Thoracic aorta endothelial cell (primary cell): ENCODE data around the gene GAPT.

DNA sequence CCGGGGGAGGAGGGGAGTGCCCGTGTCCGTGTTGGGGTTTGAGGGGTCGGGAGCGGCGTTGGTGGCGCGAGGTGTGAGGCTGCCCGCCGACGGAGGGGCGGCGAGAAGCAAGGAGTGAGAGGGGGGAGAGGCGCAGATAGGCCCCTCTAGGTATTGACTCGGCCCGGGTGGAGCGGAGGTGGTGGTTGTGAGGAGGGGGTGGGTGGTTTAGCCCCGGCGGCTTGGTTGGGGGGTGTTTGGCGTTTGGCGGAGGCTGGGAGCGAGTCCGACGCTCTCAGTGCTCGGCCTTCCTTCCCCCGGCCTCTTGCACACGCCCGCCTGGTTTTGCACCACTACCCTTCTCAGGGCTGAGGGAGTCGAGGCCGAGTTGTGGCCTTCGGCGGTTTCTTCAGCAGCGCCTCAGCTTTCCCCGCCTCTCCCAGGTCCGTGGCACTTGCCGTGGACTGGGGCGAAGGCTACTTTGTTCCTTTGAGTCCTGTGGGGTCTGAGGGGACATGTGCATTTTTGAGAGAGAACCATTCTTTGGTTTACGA lies 451 bp downstream of the GPBP1 start:
- CAGE, long polyA plus RNA, result no peak

- CAGE, long polyA plus RNA, result no peak
Measured at GRCh38 chr5:57305406-57305823, 131.6 kb downstream of the GPBP1 start.

- CAGE, long polyA plus RNA, result no peak
Measured at GRCh38 chr5:57718175-57718713, 235.6 kb upstream of the ACTBL2 start.

DNA sequence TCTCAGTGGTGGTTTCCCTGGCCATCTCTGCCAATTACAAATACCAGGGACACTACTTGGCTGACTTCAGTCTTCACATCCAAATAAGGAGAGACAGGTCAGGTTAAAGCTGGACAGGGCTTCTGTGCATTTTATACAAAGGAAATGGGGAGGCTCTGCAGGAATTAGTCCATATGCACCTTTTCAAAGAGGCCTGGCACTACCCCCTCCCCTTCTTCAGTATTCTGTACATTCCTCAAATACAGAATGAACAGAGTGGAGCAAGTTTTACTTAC lies 333.6 kb upstream of the ACTBL2 start:
- CAGE, long polyA plus RNA, result no peak

- CAGE, long polyA plus RNA, result no peak
Measured at GRCh38 chr5:58088865-58089497, 370.9 kb downstream of the PLK2 start.

DNA sequence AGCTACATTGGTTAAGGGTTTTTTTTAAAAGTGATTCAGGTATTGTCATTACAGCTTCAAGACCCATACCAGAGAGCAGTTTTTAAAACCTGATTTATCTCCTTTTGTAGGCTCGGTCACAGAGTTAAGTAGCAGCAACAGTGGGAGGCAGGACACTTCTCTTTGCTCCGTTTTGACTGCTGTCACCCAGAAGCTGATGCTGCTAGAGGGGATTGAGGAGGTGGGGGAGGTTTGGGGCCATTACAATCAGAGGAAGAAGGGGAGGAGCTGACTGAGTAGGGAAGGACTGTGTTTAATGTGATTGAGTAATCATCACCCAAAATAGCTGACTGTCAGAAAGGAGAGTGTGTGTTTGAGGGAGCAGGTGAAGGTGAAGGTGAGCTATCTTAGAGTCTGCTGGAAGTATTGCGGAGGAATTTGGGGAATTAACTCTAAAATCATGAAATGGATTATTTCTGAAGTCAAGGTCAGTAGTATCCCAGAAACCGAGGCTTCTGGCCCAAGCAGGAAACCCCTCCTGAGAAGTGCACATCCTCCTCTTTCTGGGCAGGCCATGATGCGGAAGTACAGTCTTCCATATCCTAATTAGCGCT lies 215.0 kb downstream of the PLK2 start:
- CAGE, long polyA plus RNA, result no peak

GRCh38 chr5:58410499-58410917 lies 49.4 kb downstream of the PLK2 start:
- CAGE, long polyA plus RNA, result no peak

DNA sequence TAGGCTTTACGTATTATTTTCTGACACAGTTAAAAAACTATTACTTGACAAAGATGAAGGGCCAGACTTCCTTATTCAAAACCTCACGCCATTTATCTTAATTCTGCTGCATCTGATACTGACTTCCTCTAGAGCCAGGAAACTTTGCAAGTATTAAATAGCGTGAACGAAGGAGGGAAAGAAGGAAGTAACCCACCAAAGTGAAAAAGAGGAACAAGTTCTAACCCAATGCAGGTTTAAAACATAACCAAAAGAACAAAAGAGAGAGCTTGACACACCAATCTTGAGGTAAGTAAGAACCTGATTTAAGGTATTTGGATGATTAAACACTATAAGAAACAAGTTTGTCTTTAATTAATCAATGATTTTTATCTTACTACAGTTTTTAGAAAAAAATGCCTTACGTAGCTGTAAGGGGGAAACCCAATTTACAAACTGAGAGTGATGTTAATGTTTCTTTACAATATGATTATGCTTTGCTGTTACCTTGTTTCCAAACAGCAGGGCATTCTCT lies at the start of gene GAPT:
GAPT (plus strand) TSS at position 182 of the 514 bp plus-strand sequence.
- CAGE, long polyA plus RNA, result no peak

DNA sequence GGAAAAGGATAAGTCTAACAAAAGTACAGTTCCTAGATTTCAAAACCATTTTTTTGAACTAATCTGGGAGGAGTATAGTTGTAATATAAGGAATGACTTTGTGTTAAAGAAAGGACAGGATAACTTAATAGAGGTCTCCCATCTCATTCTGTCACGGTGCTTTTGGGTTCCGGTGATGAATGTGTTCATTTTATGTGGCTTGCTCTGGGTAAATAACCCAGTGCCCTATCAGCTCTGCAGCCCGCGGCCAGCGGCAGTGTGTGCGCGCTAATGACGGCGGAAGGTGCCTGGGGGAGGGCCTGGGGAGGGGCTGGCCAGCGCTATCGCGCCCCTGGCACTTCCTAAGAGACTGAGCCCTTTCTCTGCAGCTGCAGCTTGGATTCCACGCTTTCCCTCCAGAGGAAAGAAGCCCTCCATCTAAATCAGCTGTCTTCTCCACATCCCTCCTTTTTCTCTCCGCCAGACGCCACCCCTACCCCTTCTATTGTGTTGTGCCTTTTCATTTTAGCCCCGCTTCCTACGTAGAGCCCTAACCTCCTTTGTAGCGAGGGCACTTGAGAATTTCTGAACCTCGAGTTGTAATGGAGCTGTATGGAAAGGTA lies 958 bp upstream of the RAB3C start:
- CAGE, long polyA plus RNA, result no peak

DNA sequence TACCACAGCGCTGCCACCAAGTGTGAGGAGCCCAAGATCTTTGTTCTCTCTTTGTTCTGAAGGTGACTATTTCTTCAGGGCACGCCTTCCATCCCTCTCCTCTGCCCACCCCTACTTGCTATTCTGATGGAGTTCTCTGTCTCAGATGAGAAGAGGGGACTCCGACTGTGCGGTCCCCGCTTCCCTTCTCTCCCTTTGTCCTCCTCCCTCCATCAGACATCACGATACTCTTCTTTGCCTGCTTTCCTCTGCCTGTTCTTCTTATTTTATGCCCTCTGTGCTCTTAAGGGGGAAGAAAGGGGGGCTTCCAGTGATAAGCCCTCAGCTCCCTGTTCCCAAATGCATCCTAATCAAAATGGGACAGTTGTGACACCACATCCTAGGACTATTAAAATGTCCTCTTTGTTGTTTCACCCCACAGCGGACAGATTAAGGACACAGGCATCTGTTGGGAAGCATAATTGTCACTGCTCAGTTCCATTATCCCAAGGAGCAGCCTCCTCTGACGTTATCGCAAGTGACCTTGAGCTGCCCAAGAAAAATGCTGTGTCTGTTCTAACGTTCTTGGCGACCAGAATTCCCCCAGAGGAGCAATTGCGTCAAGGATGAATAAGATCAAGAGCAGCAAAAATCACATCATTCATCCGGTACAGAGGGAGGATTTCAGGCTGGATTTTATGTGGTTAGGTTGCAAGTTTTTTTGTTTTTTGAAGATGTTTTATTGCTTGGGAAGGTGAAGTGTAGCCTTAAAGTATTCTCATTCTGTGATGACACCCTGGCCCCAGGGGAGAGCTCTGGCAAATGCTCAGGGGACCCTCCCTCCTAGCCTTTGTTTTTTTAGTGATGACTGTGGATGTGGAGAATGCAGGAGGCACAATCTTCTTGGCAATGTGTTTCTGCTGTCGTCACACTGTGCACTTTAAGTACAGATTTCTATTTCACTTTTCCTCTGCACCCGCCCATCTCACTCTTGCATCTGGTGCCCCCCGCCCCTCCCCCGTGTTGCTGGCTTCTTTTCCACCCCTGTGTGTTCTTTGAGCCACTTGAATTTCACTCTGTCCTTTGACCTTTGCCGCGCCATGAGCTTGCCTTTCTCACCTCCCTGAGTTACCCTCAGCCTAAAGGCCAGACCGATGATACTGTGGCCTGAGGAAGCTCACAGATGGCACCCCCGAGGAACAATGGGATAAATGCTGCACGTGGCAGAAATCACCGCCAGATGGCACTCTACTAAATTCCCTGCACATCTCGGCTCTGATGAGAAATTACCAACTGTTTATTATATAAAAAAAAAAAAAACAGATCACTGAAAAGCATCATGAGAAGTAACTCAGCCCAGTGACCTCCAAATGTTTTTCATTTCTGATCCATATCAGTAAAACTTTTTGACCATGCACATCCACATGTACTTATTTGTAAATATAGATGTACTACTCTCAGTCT lies 308.3 kb downstream of the RAB3C start:
- CAGE, long polyA plus RNA, result no peak

DNA sequence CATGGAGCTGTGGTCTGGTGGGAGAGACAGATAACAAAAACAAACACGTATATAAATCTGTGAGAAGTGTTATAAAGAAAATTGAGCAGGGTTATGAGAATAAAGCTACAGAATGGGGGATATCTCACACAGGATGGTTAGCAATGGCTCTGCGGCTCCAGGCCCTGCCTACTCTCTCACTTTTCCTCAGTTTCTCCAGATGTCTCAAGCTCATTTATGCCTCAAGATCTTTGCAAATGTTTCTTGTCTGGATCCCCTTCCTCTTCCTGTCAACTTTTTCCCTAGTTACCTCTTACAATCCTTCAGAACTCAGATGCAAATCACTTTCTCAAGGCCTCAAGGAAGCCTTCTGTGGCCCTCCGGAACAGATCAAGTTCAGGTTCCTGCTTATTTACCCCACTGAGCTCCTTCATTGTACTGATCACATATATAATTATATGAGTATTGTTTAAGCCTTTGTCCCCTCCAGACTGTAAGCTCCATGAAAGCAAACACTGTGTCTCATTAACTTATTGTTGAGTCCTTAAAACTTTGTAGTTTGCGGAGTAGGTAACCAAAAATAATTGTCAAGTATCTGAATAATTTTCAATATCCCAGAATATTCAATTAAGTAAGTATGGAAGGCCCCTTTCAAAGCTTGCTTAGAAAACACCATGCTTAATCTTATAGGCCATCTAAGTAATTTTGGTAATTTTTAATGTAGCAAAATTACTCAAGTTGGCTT lies 386.5 kb downstream of the RAB3C start:
- CAGE, long polyA plus RNA, result no peak

DNA sequence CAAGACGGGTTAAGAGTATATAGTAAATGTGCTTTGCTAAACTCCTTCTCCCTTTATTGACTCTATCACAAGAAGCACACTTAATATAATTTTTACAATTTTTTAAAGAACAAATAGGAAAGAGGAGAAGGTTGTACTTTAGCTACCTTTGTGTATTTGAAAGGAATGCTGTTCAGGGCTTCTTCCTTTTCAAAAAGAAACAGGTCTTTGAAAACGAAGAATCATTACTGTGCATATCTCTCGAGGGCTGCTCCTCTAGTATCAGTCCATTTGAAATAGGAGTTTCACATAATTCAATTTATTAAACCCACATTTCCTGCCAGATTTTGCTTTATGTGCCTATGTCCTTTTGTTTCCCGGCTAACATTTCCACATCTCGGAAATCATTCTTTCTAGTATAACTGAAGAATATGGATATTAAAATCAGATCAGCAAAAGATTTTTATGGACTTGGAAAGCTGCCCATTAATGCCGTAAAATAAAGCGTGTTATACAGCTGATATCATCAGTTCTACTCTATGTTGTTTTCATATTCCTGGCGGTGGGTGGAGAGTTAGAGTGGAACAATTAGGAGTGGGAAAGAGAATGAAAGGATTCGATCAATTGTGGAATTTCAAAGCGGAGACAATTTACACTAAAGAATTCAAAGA lies 543.6 kb downstream of the RAB3C start:
- CAGE, long polyA plus RNA, result no peak

GRCh38 chr5:59451629-59452412 lies 441.7 kb downstream of the PDE4D start:
- CAGE, long polyA plus RNA, result no peak

DNA sequence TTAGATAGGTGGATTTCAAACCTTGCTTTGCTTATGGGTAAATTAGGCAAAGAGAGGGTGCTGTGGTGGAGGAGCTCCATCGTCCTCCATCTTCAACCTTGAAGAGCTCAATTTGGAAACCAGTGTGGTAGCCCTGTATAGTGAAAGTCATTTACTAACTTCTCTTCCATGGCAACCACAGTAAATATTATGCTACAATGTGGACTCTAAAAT lies 276.5 kb downstream of the PDE4D start:
- CAGE, long polyA plus RNA, result no peak

DNA sequence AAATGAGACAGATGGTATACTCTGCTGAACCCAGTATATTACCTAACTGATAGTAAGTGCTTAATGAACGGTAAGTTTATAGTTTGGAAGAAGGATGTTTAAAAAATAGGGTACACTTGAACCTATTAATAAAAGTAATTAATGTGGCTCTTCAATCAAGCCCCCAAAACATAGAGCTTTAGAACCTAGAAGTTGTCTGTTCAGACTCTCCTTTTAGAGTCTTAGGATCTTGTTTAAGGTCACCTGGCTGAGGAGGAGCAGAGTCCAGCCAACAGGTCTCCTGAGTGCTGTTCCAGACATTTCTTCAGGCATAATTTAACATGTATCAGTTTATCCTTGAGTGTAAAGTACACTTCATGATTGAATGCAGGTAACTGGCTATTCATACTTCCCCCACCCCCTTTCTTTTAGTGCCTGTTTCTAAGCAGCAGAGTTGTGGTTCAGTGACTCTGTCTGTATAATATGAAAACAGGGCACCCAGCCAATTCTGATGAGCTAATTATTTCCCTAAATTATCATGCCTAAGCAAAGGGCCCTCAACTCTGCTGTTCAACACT lies 52.0 kb upstream of the ZSWIM6 start:
- CAGE, long polyA plus RNA, result no peak

DNA sequence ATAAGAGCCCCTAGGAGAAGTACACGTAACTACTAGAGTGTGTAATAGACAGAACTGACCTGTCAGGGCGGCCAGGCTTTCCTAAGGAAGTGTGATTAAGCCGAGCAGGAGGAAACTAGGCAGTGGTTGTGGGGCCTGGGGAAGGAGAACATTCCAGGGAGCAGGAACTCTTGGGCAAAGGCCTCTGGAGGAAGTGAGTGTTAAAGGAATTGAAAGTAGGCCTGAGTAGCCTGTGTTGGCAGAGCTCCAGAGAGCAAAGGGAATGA lies 9.1 kb upstream of the ZSWIM6 start:
- CAGE, long polyA plus RNA, result no peak

DNA sequence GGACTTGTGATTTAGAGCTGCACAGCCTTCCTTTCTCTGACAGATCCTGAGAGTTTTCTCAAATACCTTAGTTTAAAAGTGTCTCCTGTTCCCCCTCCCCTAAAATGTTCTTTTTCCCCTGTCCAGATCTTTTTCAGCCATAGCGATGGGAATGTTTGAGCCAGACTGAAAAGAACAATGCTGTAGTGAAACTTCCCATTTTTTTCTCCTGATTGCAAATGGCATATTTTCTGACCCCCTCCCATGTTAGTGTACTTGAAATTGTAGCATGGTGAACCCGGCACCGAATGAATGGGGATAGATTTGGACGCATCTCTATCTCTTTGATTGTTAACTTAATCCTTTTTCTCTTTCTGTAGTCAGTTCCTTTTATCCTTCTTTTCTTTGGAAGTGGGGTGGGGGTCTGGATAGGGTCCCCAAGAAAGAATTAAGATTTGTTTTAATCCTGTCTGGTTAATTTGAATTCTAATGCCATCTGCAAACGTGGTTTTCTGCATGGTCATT lies 2.1 kb downstream of the ZSWIM6 start:
- CAGE, long polyA plus RNA, result no peak

DNA sequence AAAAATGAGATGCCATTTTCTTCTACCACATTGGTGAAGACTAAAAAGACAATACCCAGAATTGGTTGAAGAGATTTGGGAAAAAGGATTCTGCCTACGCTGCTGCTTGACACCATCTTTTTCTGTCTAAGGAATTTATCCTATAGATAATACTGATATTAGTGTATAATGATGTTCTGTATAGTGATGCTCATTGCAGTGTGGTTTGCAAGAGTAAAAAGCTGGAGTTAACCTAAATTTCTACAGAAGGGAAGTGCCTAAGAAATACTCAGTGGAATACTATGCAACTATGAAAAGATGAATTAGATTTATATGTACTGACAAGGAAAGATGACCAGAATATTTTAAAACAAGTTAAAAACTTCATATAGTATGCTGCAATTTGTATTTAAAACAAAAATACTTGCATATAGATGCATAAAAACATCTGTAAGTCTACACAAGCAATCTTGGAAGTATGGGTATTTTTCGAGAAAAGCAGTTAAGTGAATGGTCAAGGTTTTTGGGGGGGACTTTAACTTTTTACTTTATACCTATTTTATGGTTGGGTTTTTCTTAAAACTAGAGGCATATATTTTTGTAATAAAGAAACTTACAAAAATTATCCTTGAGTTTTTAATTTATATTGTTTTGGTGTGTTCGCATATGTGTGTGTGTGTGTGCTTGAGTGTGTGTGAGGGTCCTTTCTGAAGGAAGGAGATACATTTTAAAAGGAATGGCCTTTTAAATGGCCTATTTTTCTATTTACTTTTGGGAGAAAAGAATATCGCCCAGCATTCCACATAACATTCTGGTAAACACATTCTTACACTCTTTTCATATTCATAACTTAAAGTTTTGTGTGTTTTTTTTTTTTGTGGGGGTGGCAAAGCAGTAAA lies 5.5 kb downstream of the ZSWIM6 start:
- CAGE, long polyA plus RNA, result no peak

DNA sequence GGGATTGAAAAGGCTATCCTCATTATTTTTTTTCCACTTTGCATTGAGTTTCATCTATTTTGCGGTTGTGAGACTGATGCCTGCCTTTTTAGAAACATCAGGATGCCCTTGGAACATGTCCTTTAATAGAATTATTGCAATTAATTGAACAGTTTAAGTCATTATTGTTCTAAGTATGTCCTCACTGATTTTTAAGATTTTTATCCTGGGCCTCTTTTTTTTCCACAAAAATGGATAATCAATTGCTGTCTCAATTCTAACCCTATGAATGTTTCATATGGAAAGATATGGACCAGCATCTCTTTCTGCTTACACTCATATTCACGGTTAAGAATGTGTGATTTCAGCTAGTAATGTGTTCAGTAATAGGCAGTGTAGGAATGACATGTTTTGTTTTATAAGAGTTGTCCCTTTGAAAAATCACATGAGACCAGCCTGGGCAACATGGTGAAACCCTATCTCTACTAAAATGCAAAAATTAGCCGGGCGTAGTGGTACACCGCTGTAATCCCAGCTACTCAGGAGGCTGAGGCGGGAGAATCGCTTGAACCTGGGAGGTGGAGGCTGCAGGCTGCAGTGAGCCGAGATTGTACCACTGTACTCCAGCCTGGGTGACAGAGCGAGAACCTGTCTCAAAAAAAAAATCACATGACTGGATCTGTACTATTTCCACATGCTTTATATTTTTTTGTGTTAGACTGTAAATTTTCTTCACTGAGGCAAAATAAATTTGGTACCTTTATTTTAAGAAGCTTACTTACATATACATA lies 6.9 kb downstream of the ZSWIM6 start:
- CAGE, long polyA plus RNA, result no peak

DNA sequence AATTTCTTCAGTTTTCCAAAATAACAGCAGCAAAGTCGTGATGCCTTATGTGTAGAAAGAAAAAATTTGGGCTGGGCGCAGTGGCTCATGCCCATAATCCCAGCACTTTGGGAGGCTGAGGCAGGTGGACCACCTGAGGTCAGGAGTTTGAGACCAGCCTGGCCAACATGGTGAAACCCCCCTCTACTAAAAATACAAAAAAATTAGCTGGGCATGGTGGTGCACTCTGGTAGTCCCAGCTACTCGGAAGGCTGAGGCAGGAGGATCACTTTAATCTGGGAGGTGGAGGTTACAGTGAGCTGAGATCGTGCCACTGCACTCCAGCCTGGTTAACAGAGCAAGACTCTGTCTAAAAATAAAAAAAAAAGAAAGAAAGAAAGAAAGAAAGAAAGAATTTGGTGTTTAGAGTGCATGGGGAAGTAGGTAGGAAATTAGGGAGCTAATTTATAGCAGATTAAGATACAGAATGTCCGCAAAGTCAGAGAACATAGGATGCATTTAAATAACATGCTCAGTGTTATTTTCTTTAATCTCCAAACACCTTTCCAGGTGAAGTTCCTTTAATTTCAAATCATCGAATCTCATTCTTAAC lies 50.5 kb downstream of the ZSWIM6 start:
- CAGE, long polyA plus RNA, result no peak